ENCODE measurements around a stretch of chr1.

GRCh38 chr1:17579951-17580808, 40.7 kb downstream of the ARHGEF10L start:
- RAMPAGE, long total RNA: no peak
- RRBS: no CpG with 5 or more reads among the region's 12 CpGs
PRO-cap:
- standard: no peak
- CoPRO, capped RNA only, 2 experiments: no peak in any of the 2 experiments
- CoPRO, capped and uncapped RNA, 2 experiments: no peak in any of the 2 experiments
- CoPRO, uncapped RNA only, 2 experiments: no peak in any of the 2 experiments
CAGE:
- cytosol, long polyA plus RNA: no peak
- long polyA plus RNA: no peak
- nucleolus, long total RNA: no peak
- nucleus, long polyA plus RNA: no peak

- RAMPAGE, long total RNA: no peak
- RRBS: no CpG with 5 or more reads among the region's 12 CpGs
PRO-cap:
- standard: no peak
- CoPRO, capped RNA only, 2 experiments: no peak in any of the 2 experiments
- CoPRO, capped and uncapped RNA, 2 experiments: no peak in any of the 2 experiments
- CoPRO, uncapped RNA only, 2 experiments: no peak in any of the 2 experiments
CAGE:
- cytosol, long polyA plus RNA: no peak
- long polyA plus RNA: no peak
- nucleolus, long total RNA: no peak
- nucleus, long polyA plus RNA: no peak
These were observed 42.6 kb downstream of the ARHGEF10L start for GRCh38 chr1:17581915-17582676.

DNA sequence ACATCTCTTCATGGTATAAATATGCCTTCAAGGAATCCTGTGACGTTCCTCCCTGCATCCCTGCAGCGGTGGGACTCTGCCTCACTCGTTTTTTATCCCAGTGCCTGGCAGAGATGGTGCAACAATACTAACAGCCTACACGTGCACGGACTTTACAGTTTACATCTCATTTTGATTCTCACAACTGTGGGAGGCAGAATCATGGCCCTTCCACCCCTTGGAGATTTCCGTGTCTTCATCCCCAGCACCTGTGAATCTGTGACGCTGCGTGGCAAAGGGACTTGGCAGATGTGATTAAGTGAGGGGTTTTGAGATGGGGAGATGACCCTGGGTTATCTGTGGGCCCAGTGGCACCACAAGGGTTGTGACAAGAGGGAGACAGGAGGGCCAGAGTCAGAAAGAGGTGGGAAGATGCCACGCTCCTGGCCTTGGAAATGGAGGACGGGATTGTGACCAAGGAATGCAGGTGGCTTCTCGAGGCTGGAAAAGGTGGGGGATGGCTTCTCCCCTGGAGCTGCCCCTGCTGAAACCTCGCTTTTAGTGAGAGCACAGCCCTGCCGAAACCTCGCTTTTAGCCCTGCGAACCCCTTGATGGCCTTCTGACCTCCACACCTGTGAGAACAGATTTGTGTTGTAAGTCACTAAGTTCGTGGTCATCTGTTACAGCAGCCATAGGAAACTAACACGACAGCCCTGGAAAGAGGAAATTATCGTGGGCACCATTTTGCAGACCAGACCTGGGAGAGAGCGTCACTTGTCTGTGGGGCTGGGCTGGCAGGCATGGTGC, 53.8 kb downstream of the ARHGEF10L start:
- RAMPAGE, long total RNA: no peak
- RRBS: no CpG with 5 or more reads among the region's 19 CpGs
PRO-cap:
- standard: no peak
- CoPRO, capped RNA only, 2 experiments: no peak in any of the 2 experiments
- CoPRO, capped and uncapped RNA, 2 experiments: no peak in any of the 2 experiments
- CoPRO, uncapped RNA only, 2 experiments: no peak in any of the 2 experiments
CAGE:
- cytosol, long polyA plus RNA: no peak
- long polyA plus RNA: no peak
- nucleolus, long total RNA: no peak
- nucleus, long polyA plus RNA: no peak

- RAMPAGE, long total RNA: no peak
- RRBS: no CpG with 5 or more reads among the region's 7 CpGs
PRO-cap:
- standard: no peak
- CoPRO, capped RNA only, 2 experiments: no peak in any of the 2 experiments
- CoPRO, capped and uncapped RNA, 2 experiments: no peak in any of the 2 experiments
- CoPRO, uncapped RNA only, 2 experiments: no peak in any of the 2 experiments
CAGE:
- cytosol, long polyA plus RNA: no peak
- long polyA plus RNA: no peak
- nucleolus, long total RNA: no peak
- nucleus, long polyA plus RNA: no peak
These were observed 85.4 kb downstream of the ARHGEF10L start for GRCh38 chr1:17624715-17625546.

DNA sequence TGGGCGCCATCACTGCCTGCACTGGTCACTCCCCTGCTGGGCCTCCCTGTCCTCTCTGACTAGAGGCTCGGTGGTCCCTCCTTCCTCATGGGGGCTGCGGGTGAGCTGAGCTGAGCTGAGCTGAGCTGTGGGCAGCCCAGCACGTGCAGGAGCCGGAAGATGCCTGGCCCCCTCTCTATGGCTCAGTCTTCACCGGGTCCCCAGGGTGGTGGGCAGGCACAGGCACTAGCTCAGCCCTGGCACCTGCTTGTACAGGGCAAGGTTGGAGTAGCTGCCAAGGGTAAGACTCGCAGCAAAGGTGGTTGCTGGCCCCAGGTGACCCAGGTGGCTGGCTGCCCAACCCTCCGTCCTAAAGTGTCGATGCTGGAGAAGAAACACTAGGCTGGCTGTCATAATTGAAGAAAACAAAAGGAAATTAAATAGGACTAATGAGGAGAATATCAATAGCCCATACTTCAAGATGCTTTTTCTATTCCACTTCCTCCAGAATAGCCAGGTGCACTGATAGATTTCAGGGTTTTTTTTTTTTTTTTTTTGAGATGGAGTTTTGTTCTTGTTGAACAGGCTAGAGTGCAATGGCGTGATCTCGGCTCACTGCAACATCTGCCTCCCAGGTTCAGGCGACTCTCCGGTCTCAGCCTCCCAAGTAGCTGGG, 77.1 kb upstream of the ACTL8 start:
- RAMPAGE, long total RNA: no peak
- RRBS: no CpG with 5 or more reads among the region's 13 CpGs
PRO-cap:
- standard: no peak
- CoPRO, capped RNA only, 2 experiments: no peak in any of the 2 experiments
- CoPRO, capped and uncapped RNA, 2 experiments: no peak in any of the 2 experiments
- CoPRO, uncapped RNA only, 2 experiments: no peak in any of the 2 experiments
CAGE:
- cytosol, long polyA plus RNA: no peak
- long polyA plus RNA: no peak
- nucleolus, long total RNA: no peak
- nucleus, long polyA plus RNA: no peak

- RAMPAGE, long total RNA: no peak
- RRBS: no CpG with 5 or more reads among the region's 16 CpGs
PRO-cap:
- standard: no peak
- CoPRO, capped RNA only, 2 experiments: no peak in any of the 2 experiments
- CoPRO, capped and uncapped RNA, 2 experiments: no peak in any of the 2 experiments
- CoPRO, uncapped RNA only, 2 experiments: no peak in any of the 2 experiments
CAGE:
- cytosol, long polyA plus RNA: no peak
- long polyA plus RNA: no peak
- nucleolus, long total RNA: no peak
- nucleus, long polyA plus RNA: no peak
These were observed 17.6 kb upstream of the KLHDC7A start for GRCh38 chr1:18462993-18463670.

GRCh38 chr1:18705270-18705501, 74.5 kb downstream of the PAX7 start:
- RAMPAGE, long total RNA: no peak
- RRBS: no CpG with 5 or more reads among the region's 2 CpGs
PRO-cap:
- standard: no peak
- CoPRO, capped RNA only, 2 experiments: no peak in any of the 2 experiments
- CoPRO, capped and uncapped RNA, 2 experiments: no peak in any of the 2 experiments
- CoPRO, uncapped RNA only, 2 experiments: no peak in any of the 2 experiments
CAGE:
- cytosol, long polyA plus RNA: no peak
- long polyA plus RNA: no peak
- nucleolus, long total RNA: no peak
- nucleus, long polyA plus RNA: no peak

GRCh38 chr1:18918152-18918724, 15.9 kb upstream of the ALDH4A1 start:
- RAMPAGE, long total RNA: no peak
- RRBS: no CpG with 5 or more reads among the region's 22 CpGs
PRO-cap:
- standard: no peak
- CoPRO, capped RNA only, 2 experiments: no peak in any of the 2 experiments
- CoPRO, capped and uncapped RNA, 2 experiments: no peak in any of the 2 experiments
- CoPRO, uncapped RNA only, 2 experiments: no peak in any of the 2 experiments
CAGE:
- cytosol, long polyA plus RNA: no peak
- long polyA plus RNA: no peak
- nucleolus, long total RNA: no peak
- nucleus, long polyA plus RNA: no peak

GRCh38 chr1:18923533-18924711, 21.6 kb upstream of the ALDH4A1 start:
- RAMPAGE, long total RNA: no peak
- RRBS: 23% methylated on average over 4 of the region's 26 CpGs
PRO-cap:
- standard: no peak
- CoPRO, capped RNA only, 2 experiments: no peak in any of the 2 experiments
- CoPRO, capped and uncapped RNA, 2 experiments: no peak in any of the 2 experiments
- CoPRO, uncapped RNA only, 2 experiments: no peak in any of the 2 experiments
CAGE:
- cytosol, long polyA plus RNA: no peak
- long polyA plus RNA: no peak
- nucleolus, long total RNA: no peak
- nucleus, long polyA plus RNA: no peak

- RAMPAGE, long total RNA: no peak
- RRBS: no CpG with 5 or more reads among the region's 10 CpGs
PRO-cap:
- standard: no peak
- CoPRO, capped RNA only, 2 experiments: no peak in any of the 2 experiments
- CoPRO, capped and uncapped RNA, 2 experiments: no peak in any of the 2 experiments
- CoPRO, uncapped RNA only, 2 experiments: no peak in any of the 2 experiments
CAGE:
- cytosol, long polyA plus RNA: no peak
- long polyA plus RNA: no peak
- nucleolus, long total RNA: no peak
- nucleus, long polyA plus RNA: no peak
These were observed 9.5 kb downstream of the IFFO2 start for GRCh38 chr1:18946930-18947439.

- RAMPAGE, long total RNA: no peak
- RRBS: 5% methylated on average over 62 of the region's 122 CpGs
PRO-cap:
- standard: no peak
- CoPRO, capped RNA only, 2 experiments: no peak in any of the 2 experiments
- CoPRO, capped and uncapped RNA, 2 experiments: no peak in any of the 2 experiments
- CoPRO, uncapped RNA only, 2 experiments: no peak in any of the 2 experiments
CAGE:
- cytosol, long polyA plus RNA: no peak
- long polyA plus RNA: no peak
- nucleolus, long total RNA: no peak
- nucleus, long polyA plus RNA: no peak
These were observed 772 bp downstream of the IFFO2 start for GRCh38 chr1:18955417-18956391.

GRCh38 chr1:19089485-19090009, 120.5 kb downstream of the UBR4 start:
- RAMPAGE, long total RNA: no peak
- RRBS: no CpG with 5 or more reads among the region's 5 CpGs
PRO-cap:
- standard: no peak
- CoPRO, capped RNA only, 2 experiments: no peak in any of the 2 experiments
- CoPRO, capped and uncapped RNA, 2 experiments: no peak in any of the 2 experiments
- CoPRO, uncapped RNA only, 2 experiments: no peak in any of the 2 experiments
CAGE:
- cytosol, long polyA plus RNA: no peak
- long polyA plus RNA: no peak
- nucleolus, long total RNA: no peak
- nucleus, long polyA plus RNA: no peak

DNA sequence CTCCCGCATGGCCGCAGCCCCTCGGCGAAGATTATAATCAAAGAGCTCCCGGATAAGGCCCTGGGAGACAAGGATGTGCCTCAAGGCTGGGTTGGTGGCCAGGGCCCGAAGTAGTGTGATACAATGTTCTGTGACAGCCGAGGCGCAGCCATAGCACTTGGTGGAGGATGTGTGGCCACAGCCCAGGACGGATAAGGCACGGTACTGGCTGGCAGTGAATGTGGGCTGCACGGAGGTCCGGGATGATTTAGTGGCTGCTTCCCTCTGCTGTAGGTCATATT, 97.6 kb downstream of the UBR4 start:
- RAMPAGE, long total RNA: no peak
- RRBS: no CpG with 5 or more reads among the region's 12 CpGs
PRO-cap:
- standard: no peak
- CoPRO, capped RNA only, 2 experiments: no peak in any of the 2 experiments
- CoPRO, capped and uncapped RNA, 2 experiments: no peak in any of the 2 experiments
- CoPRO, uncapped RNA only, 2 experiments: peak in 1 of 2 experiments; most common minus-strand start position 152 of the sequence (in 1)
CAGE:
- cytosol, long polyA plus RNA: no peak
- long polyA plus RNA: no peak
- nucleolus, long total RNA: no peak
- nucleus, long polyA plus RNA: no peak

DNA sequence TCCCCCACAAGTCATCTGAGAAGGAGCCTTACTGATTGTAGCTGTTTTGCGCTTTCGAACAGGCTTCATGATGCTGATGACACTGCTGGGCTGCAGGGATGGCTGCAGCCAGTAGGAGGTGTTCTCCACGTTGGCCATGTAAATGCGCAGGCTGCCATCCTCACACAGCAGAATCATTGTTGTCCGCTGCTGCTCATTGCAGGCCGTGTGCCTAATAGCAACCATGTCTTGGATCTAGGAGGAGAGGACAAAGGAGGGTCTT, 56.9 kb downstream of the UBR4 start:
- RAMPAGE, long total RNA: no peak
- RRBS: no CpG with 5 or more reads among the region's 6 CpGs
PRO-cap:
- standard: no peak
- CoPRO, capped RNA only, 2 experiments: no peak in any of the 2 experiments
- CoPRO, capped and uncapped RNA, 2 experiments: no peak in any of the 2 experiments
- CoPRO, uncapped RNA only, 2 experiments: no peak in any of the 2 experiments
CAGE:
- cytosol, long polyA plus RNA: no peak
- long polyA plus RNA: no peak
- nucleolus, long total RNA: no peak
- nucleus, long polyA plus RNA: no peak

GRCh38 chr1:19156672-19157031, 53.4 kb downstream of the UBR4 start:
- RAMPAGE, long total RNA: no peak
- RRBS: no CpG with 5 or more reads among the region's 5 CpGs
PRO-cap:
- standard: no peak
- CoPRO, capped RNA only, 2 experiments: no peak in any of the 2 experiments
- CoPRO, capped and uncapped RNA, 2 experiments: no peak in any of the 2 experiments
- CoPRO, uncapped RNA only, 2 experiments: no peak in any of the 2 experiments
CAGE:
- cytosol, long polyA plus RNA: no peak
- long polyA plus RNA: no peak
- nucleolus, long total RNA: no peak
- nucleus, long polyA plus RNA: no peak

DNA sequence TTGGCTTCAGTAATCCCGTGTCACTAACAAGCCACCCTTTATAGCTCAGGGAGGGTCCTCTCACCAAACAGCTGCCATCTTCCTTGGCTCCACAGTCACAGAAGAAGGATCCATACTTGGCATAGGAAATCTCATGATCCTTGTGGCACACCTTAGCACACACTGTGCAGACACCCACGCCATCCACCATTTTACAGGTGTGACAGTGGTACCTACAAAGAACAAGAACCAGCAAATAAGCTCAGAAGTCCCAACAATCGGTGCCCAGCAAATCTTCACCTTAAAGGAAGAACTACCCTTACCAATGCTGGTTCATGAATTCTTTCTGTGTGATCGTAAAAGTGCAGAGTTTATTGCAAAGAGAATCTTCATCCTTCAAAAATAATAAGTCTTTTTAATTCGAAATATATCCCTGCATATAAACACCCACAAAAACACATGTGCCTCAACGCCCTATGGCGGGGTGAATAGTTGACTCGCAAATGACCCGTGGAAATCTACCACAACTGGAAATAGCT, 48.5 kb downstream of the UBR4 start:
- RAMPAGE, long total RNA: no peak
- RRBS: no CpG with 5 or more reads among the region's 9 CpGs
PRO-cap:
- standard: no peak
- CoPRO, capped RNA only, 2 experiments: no peak in any of the 2 experiments
- CoPRO, capped and uncapped RNA, 2 experiments: no peak in any of the 2 experiments
- CoPRO, uncapped RNA only, 2 experiments: peak in 1 of 2 experiments; most common minus-strand start position 386 of the sequence (in 1)
CAGE:
- cytosol, long polyA plus RNA: no peak
- long polyA plus RNA: no peak
- nucleolus, long total RNA: no peak
- nucleus, long polyA plus RNA: no peak

DNA sequence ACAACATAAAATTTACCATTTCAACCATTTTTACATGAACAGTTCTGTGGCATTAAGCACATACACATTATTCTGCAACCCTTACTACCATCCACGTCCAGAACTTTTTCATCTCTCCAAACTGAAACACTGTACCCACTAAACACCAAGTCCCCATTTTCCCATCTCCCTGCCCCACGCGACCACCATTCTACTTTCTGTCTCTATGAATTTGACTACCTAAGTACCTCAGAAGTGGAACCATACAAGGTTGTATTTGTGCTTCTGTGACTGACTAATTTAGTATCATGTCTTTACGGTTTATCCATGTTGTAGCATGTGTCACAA, 28.3 kb downstream of the UBR4 start:
- RAMPAGE, long total RNA: no peak
- RRBS: no CpG with 5 or more reads among the region's 4 CpGs
PRO-cap:
- standard: no peak
- CoPRO, capped RNA only, 2 experiments: no peak in any of the 2 experiments
- CoPRO, capped and uncapped RNA, 2 experiments: no peak in any of the 2 experiments
- CoPRO, uncapped RNA only, 2 experiments: no peak in any of the 2 experiments
CAGE:
- cytosol, long polyA plus RNA: no peak
- long polyA plus RNA: no peak
- nucleolus, long total RNA: no peak
- nucleus, long polyA plus RNA: no peak

DNA sequence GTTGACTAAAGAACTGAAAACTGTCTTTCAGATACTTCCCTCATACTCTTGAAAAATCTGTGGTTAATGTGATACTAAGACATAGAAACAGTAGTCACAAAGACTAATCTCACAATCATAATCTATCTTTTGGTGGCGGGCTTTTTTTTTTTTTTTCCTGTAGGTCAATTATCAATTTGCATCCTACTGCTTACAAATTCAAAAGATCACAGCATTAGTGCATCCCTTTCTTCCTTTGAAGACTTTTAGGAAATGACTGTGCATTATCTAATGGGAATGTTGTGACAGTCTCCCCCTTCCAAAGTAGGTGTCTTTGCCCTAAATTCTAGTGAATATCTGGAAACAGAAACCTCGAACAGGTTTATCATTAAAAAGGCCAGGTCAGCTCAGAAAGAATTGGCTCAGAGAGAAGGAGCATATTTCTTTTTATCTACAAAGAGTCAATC, 4.5 kb downstream of the UBR4 start:
- RAMPAGE, long total RNA: no peak
- RRBS: no CpG with 5 or more reads among the region's 2 CpGs
PRO-cap:
- standard: no peak
- CoPRO, capped RNA only, 2 experiments: no peak in any of the 2 experiments
- CoPRO, capped and uncapped RNA, 2 experiments: no peak in any of the 2 experiments
- CoPRO, uncapped RNA only, 2 experiments: peak in 1 of 2 experiments; most common minus-strand start position 124 of the sequence (in 1)
CAGE:
- cytosol, long polyA plus RNA: no peak
- long polyA plus RNA: no peak
- nucleolus, long total RNA: no peak
- nucleus, long polyA plus RNA: no peak